Thyroid gland (tissue), 7 donors: Measurements from ENCODE around the gene OPTN.

GRCh38 chr10:11277641-11278222 is 260.1 kb downstream of the CELF2 start:
- PRO-cap, 2 experiments: no peak in any of the 2 experiments
- RAMPAGE, long total RNA, 5 experiments: no peak in any of the 5 experiments

DNA sequence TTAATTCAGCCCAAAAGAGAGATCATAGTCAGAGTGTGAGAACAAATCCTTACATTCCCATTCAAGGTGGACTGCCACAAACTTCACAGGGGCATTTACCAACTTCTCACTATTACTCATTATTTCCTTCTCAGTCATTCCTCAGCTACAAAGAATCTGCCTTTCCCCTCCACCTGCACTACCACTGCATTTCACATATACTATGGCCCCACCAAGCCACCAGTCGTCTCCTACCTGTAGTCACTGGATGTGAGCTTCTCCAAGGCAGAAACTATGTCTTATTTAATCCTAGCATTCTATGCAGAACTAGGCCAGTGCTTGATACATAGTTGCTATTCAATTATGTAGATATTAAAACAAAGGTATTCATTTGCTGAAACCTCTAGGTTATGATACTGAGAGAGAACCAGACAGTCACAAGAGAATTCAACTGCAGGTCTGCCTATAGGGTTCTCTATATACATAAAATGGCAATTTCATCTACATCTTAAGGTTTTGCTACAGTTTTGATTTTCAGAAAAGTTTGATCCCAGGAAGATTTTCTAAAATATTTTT is 94.2 kb downstream of the USP6NL start:
- PRO-cap, 2 experiments: no peak in any of the 2 experiments
- RAMPAGE, long total RNA, 5 experiments: no peak in any of the 5 experiments

DNA sequence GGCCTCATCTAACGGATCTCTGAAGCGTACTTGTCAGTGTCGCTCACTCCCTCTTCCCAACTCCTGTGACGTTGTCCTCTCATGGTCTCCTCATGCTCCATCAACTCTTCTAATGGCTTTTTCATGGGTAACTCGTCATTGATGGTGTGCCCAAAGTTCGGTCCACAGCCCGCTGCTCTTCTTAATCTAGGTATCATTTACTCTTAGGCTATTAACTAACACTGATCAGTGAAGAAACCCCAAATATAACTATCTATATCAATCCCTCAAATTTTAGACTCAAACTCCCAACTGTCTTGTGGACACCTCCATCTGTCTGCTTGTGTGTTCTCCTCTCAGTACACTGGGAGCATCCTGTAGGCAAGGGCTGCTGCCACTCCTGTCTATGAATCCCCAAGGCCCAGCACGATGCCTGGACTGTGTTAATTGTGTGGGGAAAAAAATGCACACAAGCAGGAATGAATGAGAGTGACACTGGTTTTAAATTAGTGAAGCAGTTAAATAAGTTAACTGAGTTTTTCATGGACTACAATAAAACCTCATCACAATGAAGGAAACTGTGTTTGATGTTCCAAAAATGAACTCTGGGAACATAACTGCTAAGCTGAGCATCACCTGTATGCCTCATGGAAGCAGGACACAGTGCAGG is 85.3 kb downstream of the USP6NL start:
- PRO-cap, 2 experiments: no peak in any of the 2 experiments
- RAMPAGE, long total RNA, 5 experiments: no peak in any of the 5 experiments

GRCh38 chr10:11689874-11690279 is 52.3 kb upstream of the ECHDC3 start:
- PRO-cap, 2 experiments: no peak in any of the 2 experiments
- RAMPAGE, long total RNA, 5 experiments: no peak in any of the 5 experiments

GRCh38 chr10:11755226-11756387 is 13.4 kb downstream of the ECHDC3 start:
- PRO-cap, 2 experiments: no peak in any of the 2 experiments
- RAMPAGE, long total RNA, 5 experiments: no peak in any of the 5 experiments

GRCh38 chr10:11793658-11794343 is 29.4 kb upstream of the PROSER2 start:
- PRO-cap, 2 experiments: no peak in any of the 2 experiments
- RAMPAGE, long total RNA, 5 experiments: no peak in any of the 5 experiments

DNA sequence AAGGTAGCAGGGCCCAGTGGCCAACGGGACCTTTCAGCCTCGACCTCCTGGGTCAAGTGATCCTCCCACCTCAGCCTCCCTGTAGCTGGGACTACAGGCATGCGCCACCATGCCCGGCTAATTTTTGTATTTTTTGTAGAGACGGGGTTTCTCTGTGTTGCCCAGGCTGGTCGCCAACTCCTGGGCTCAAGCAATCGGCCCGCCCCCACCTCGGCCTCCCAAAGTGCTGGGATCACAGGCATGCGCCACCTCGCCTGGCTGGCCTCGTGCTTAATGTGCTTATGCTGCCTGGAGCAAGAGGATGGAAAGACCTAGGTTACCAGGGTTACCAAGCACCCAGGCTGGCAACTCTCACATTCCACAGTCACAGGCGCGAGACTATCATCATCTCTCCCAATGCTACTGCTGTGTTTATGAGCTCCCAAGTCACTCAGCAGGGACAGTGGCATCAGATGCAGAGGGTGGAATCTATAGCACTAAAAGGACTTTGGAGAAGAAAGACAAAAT is 23.8 kb upstream of the PROSER2 start:
- PRO-cap, 2 experiments: no peak in any of the 2 experiments
- RAMPAGE, long total RNA, 5 experiments: no peak in any of the 5 experiments

DNA sequence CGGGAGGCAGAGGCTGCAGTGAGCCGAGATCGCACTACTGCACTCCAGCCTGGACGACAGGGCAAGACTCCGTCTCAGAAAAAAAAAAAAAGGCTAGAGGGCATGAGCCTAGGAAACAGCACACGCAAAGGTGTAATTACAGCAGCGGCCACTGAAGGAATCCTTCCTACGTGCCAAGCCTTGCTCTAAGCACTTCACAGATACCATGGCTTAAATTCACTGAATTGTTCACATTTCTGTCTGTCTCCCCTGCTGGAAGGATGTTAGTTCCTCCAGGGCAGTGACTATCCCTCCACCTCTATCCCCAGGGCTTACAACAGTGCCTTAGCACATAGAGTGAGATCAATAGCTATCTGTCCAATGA is 92.9 kb downstream of the PROSER2 start:
- PRO-cap, 2 experiments: peak in 1 of 2 experiments; most common plus-strand start position 231 of the sequence (in 1)
- RAMPAGE, long total RNA, 5 experiments: no peak in any of the 5 experiments

DNA sequence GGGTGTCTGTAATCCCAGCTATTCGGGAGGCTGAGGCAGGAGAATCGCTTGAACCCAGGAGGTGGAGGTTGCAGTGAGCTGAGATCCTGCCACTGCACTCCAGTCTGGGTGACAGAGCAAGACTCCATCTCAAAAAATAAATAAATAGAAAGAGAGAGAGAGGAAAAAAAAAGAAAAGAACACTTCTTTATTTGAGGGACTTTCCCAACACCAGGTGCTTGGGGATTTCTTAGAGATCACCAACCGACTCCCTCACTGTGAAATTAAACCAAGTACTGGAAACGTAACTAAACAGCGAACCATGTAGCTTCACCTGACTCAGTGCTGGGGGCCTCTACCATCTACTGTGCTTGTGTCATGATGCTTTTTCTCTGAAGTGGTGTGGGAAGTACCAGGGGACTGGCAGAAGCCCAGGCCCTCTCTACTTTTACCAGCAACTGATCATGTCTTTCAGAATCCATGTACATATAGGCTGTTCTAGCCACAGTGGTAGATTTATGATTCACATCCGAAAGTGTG is 6.9 kb upstream of the SEC61A2 start:
- PRO-cap, 2 experiments: no peak in any of the 2 experiments
- RAMPAGE, long total RNA, 5 experiments: no peak in any of the 5 experiments

DNA sequence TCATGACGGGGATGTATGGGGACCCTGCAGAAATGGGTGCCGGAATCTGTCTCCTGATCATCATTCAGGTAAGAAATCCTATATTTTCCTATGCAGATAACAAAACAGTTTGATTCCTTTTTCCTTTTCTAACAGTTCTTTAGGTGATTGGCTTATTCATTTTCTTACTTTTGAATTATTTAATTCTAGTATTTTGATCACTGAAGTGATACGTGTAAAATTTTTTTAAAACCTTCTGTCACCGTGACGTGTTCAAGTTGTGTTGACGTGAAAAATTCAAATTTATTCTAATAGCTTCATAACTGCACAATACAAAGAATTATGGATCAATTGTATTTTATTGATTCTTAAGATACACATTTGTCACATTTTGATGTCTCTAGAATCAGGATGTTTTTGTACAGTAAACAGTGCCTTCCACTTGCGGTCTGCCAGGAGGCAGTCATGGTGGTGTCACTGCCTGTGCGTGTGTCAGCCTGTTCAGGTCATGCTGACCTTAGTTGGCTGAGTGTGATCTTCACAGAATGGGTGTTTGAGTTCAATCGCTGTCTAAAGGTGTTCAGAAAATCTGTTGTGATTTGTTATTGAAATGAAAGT is 20.5 kb downstream of the SEC61A2 start:
- PRO-cap, 2 experiments: no peak in any of the 2 experiments
- RAMPAGE, long total RNA, 5 experiments: no peak in any of the 5 experiments

GRCh38 chr10:12333664-12334457 is 15.5 kb upstream of the CAMK1D start:
- PRO-cap, 2 experiments: peak in 2 of 2 experiments; most common minus-strand start chr10:12333734 (in 1)
- RAMPAGE, long total RNA, 5 experiments: no peak in any of the 5 experiments

DNA sequence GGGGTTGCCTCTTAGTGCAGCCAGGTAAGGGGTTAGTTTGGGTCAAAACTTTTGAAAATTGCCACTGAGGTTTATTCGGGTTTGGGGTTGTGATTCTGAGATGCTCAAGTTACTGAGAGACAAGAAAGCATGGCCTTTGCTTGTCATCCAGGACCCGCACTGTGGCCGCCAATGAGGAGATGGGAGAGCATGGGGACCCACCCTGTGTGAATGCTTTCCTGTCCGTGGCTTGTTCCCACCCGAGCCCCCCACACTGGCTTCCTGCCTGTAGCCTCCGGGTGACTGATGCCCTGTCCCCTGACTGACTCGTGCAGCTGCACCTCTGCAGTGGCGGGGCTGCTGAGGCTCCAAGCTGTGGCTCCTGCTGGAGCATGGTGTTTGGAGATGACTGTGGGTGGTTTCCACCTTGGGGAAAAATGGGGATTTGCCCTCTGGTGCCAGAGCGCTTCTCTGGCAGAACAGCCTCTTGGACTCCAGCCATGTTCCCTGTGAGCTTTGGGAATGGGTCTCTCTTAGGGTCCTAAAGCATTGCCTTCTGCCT is 2.0 kb downstream of the CAMK1D start:
- PRO-cap, 2 experiments: no peak in any of the 2 experiments
- RAMPAGE, long total RNA, 5 experiments: no peak in any of the 5 experiments

- PRO-cap, 2 experiments: peak in 1 of 2 experiments; most common plus-strand start chr10:12419617 (in 1); most common minus-strand start chr10:12419495 (in 1)
- RAMPAGE, long total RNA, 5 experiments: no peak in any of the 5 experiments
Observed at GRCh38 chr10:12418913-12419869, 69.8 kb downstream of the CAMK1D start.

GRCh38 chr10:12590950-12591728 is 241.8 kb downstream of the CAMK1D start:
- PRO-cap, 2 experiments: no peak in any of the 2 experiments
- RAMPAGE, long total RNA, 5 experiments: no peak in any of the 5 experiments

DNA sequence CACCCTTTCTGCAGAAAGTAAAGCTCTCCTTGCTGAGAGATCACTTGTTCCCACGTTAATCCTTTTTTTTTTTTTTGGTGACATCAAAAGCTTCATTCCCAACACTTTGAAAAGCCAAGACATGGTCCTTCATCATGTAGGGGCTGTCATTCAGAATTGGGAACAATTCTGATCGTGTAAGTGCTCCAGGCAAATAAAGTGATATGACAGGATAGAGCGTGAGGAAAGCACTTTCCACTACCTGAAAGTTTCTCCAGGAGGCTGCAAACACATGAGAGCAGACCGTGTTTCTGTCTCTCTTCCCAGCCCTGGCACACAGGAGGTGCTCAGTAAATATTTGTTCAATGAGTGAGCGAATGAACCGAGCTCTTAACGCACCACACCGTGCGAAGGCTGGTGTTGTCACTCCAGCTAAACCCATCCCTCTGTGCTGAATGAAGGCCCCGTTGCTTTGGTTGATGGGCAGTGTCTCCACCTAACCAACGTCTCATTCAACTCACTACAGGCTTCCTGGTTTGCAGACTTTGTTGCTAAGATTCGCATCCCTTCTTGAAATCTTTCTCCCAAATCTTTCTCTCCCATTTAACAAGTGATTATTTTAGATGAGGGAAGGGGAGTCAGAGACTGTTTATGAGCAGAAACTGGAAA is 282.4 kb downstream of the CAMK1D start:
- PRO-cap, 2 experiments: no peak in any of the 2 experiments
- RAMPAGE, long total RNA, 5 experiments: no peak in any of the 5 experiments

- PRO-cap, 2 experiments: no peak in any of the 2 experiments
- RAMPAGE, long total RNA, 5 experiments: no peak in any of the 5 experiments
Observed at GRCh38 chr10:12666379-12667022, 317.2 kb downstream of the CAMK1D start.

- PRO-cap, 2 experiments: no peak in any of the 2 experiments
- RAMPAGE, long total RNA, 5 experiments: no peak in any of the 5 experiments
Observed at GRCh38 chr10:12807981-12808441, 193.5 kb downstream of the CCDC3 start.

GRCh38 chr10:13099346-13100321 is at the start of gene OPTN:
TSS of gene OPTN (plus strand) at chr10:13100163.
- PRO-cap, 2 experiments: peak in 2 of 2 experiments; most common plus-strand start chr10:13100163 (in 2); most common minus-strand start chr10:13099951 (in 2)
- RAMPAGE, long total RNA, 5 experiments: start-site peak on the plus strand in 3 of 5 experiments, at chr10:13100108-13100191 at its widest, 238 to 1,342 reads per replicate

DNA sequence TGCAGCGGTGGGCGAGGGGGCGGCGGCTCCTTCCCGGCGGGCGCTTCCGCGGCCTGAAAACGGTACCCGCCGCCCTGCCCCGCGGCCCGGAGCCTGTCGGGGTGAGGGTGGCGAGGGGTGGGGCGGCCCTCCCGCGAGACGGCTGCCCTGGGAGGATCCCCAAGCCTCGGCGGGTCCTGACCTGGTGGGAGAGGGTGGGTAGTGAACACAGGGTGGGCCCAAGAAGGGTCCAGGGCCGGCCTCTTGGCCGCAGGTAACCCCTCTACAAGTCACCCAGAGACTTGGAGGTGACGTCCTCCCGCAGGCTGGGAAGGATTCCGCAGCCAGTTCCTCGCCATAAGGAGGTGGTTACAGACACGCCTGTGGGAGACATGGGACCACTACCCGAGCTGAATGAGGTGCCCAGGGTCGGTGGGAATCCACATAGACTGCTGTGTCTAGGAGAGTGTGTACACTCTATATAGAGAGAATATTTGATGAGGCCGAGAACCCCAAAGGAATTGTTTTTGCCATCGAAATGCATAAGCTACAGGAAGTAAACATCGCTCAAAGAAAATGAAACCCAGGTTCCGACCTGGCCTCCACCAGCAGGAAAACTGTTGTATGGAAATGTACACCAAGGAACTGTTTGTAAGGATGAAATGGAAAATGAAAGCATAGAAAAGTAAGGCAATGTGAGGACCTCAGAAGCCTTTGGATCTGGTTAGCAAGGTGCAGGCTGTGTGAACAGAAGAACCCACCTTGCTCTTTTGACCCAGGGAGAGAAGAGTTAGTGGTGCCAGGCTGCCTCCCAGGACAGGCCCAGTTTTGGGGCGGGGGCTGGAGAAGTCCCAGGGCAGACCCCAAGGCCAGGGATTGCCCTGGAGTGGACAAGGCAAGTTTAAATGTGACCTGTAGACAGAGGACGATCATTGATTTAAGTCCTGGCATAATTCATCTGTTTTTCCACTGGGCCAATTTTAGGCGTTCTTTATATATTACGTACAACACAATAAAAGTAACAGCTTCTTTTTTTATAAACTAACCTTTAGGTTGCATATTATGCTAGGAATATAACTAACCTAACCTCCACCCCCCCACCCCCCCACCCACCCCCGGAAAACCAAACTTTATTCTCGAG is 719 bp downstream of the OPTN start:
- PRO-cap, 2 experiments: peak in 1 of 2 experiments; most common plus-strand start position 686 of the sequence (in 1); most common minus-strand start position 598 of the sequence (in 1)
- RAMPAGE, long total RNA, 5 experiments: no peak in any of the 5 experiments

DNA sequence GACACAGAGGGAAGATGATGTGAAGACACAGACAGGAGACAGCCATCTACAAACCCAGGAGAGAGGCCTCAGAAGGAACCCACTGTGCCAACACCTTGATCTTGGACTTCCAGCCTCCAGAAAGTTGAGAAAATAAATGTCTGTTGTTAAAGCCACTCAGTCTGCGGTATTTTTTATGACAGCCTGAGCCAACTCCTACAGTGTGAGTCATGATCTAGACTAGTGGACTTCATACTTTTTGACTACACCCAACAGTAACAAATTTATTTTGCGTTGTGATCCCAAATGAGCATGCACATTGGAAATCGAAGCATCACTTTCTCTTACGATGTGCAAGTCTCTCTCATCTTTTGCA is 29.0 kb downstream of the PHYH start:
- PRO-cap, 2 experiments: no peak in any of the 2 experiments
- RAMPAGE, long total RNA, 5 experiments: no peak in any of the 5 experiments